Measurements from ENCODE around the gene TCF4.

DNA sequence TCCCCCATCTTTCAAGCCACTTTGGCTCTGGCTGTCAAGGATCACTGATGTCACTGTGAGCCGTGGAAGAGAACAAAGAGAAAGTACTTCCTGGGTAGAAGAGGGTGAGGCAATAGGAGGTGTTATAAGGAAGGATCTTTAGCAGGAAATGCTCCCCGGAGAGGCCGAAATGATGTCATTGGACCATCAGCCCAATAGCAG, 228.4 kb upstream of the MEX3C start:
- RRBS = no CpG with 5 or more reads among the region's 3 CpGs

- RRBS = no CpG with 5 or more reads among the region's 6 CpGs
Observed at GRCh38 chr18:51654945-51655298, 457.4 kb upstream of the MEX3C start.

- RRBS = no CpG with 5 or more reads among the region's 1 CpG
Observed at GRCh38 chr18:54252010-54252421, 17.3 kb upstream of the POLI start.

DNA sequence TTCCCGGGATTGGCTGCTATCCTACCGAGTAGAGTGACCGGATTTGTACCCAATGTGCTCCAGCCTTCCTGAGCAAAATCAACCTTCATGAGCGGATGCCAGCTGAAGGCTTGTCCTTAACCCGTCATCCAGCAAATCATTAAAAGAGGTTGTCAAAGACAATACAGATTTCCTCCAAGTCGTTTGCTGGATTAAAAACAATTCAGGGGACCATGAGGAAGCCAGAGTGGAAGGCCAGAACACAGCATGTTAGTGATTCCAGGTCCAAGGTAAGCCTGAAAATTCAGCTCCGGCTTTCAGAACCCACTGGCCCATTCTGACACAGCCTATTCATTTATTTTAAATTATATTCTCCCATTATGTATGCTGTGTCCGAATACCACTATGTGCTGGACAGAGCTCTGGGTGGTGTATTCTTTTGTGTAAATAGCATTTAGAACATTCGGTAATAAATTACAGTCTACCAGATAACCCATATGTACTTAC, 76.8 kb upstream of the DYNAP start:
- RRBS = no CpG with 5 or more reads among the region's 9 CpGs

- RRBS = no CpG with 5 or more reads among the region's 5 CpGs
Observed at GRCh38 chr18:54531283-54532056, 59.6 kb upstream of the DYNAP start.

- RRBS = no CpG with 5 or more reads among the region's 3 CpGs
Observed at GRCh38 chr18:54945631-54946103, 13.6 kb downstream of the CCDC68 start.

DNA sequence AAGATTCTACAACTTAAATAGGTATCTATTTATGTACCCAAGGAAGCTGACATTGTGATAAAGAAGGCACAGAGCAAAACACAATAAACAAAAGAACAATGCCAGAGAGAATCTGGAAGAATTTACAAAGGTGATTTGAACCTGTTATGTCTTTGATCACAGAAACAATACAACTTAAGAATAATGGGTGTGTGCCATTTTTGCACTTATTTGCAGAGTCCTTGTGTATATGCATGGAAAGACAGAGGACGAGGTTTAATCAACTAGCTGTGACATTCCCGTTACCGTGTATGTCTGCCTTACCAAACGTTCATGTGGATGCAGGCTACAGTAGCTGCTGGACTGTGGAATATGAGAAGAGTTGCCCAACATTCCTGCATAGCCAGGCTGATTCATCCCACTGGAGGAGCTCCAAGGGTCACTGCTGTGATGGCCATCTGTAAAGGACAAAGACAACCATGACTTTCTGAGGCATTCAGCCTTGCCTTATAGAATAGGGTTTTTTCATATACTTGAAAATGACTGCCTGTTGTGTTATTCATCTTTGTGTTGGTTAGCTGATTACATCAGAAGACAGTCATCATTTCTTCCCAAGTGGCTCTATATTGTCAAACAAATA, 312.6 kb downstream of the TCF4 start:
- RRBS = no CpG with 5 or more reads among the region's 4 CpGs

GRCh38 chr18:55302288-55302993, 285.6 kb downstream of the TCF4 start:
- RRBS = no CpG with 5 or more reads among the region's 6 CpGs

DNA sequence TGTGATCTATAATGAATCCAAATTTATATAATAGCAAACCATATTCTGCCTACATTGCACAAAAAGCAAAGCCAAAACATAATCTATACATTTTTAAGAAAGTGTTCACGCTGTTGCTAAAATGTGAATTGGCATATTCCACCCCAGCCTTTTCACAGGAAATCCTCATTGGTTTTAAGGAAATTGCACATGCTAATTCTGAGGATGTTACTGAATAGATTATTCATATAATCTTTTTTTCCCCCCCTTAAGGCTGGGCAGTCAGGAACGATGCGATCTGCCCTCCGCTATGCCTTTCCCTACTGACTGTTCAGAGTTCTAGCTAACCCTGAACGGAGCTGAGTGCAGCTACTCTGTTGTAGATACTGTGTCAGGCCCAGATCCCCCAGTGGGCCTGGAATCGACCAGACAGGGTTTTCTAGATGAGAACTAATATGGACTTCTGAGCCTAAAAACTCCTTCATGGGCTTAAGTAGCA, 192.3 kb downstream of the TCF4 start:
- RRBS = no CpG with 5 or more reads among the region's 6 CpGs

- RRBS = no CpG with 5 or more reads among the region's 3 CpGs
Observed at GRCh38 chr18:55408196-55408565, 179.8 kb downstream of the TCF4 start.

GRCh38 chr18:55420875-55421187, 167.2 kb downstream of the TCF4 start:
- RRBS = no CpG with 5 or more reads among the region's 2 CpGs

DNA sequence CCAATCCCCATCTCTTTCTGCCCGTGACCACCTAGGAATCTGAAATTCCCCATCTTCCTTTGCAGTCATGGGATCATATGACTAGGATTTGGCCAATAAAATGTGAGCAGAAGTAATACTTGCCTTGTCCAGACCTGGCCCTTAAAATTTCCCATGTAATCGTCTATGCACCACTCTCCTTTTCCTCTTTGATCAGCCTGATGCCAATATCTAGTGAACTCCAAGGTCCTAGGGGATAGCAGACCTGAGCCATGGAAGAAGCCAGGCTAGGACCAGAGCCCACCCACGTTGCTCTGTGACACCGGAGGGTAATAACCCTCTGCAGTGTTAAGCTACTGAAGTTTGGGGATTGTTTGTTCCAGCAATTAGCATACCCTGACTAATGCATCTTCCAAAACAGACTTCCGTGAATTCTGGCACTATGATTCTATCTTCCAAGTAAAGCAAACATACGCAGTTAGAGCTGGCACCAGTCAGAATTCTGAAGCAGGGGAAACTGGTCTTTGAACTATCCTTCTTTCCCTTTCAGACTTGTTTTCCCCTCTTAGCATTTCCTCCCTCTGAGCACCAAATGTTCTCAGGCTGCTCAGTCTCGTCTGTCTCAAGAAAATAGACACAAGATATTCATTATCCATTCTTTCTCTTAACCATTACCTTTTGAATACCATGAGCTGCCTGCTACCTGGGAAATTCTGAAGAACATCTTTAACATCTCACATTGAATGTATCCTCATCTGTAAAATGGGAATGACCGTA, 108.4 kb downstream of the TCF4 start:
- RRBS = no CpG with 5 or more reads among the region's 8 CpGs

DNA sequence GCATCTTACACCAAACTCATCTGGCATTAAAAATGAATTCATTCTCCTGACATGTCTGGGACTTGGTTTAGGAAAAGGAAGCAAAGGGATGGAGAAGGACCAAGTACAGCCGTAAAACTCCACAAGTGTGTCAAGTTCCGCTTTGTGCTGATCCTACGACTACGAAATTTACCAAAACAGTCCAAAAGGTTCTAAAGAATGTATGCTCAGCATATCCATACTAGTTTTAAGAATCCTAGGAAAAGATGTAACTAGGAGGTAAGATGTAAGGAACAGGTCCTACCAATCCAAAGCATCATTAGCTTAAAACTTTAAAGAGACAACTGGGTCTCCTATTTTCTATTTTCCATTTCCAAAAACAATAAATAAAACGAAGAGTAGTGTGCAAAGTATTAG, 1.7 kb downstream of the TCF4 start:
- RRBS = no CpG with 5 or more reads among the region's 5 CpGs

DNA sequence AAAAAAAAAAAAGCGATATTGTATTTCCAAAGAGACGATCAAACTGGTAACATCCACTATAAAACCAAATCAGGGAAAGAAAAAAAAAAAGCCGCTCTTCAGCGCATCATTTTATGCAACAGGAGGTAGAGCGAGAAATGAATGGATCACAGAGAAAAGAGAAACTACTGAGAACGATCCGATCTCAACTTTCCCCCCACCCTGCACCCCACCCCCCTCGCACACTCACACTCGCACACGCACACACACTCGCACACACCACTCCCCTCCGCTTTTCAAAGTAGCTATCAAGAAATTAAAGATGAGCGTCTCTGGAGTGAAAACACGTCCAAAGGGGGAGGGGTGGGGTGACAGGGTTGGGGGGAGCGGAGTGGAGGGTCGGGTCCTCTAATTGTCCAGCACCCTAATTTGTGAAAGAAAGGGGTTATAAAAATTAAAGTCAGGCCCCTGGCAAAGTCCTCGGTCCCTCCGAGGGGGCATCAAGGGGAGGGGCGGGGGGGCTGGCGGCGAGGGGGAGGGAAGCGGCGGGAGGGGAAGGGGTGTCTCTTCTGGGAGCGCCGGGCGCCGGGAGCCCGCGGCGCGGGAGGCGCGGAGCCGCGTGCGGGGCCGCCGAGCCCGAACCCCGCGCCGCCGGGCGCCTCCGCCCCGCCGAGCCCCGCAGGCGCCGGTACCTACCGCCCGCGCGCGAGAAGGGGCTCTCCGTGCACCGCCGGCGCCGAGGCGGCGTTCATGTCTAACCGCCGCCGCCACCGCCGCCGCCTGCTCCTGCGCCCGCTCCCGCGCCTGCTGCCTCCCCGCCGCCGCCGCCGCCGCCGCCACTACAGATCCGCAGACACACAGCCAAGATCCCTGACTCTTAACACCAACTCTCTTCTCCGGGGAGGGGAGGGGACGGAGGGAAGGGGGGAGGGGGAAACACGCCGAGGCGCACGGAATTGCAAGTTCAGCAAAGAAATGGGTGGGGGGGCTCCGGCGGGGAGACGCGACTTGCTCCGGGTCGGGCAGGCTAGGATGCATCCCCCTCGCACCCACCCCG, at the start of gene TCF4:
TCF4 (minus strand) TSS at position 830 of the 1,036 bp plus-strand sequence.
- RRBS = 3% methylated on average over 29 of the region's 94 CpGs

GRCh38 chr18:55589431-55590557, 1.8 kb upstream of the TCF4 start:
- RRBS = no CpG with 5 or more reads among the region's 42 CpGs

GRCh38 chr18:56083784-56084430, 495.9 kb upstream of the TCF4 start:
- RRBS = no CpG with 5 or more reads among the region's 5 CpGs

GRCh38 chr18:56267290-56267697, 371.1 kb downstream of the TXNL1 start:
- RRBS = no CpG with 5 or more reads among the region's 7 CpGs

DNA sequence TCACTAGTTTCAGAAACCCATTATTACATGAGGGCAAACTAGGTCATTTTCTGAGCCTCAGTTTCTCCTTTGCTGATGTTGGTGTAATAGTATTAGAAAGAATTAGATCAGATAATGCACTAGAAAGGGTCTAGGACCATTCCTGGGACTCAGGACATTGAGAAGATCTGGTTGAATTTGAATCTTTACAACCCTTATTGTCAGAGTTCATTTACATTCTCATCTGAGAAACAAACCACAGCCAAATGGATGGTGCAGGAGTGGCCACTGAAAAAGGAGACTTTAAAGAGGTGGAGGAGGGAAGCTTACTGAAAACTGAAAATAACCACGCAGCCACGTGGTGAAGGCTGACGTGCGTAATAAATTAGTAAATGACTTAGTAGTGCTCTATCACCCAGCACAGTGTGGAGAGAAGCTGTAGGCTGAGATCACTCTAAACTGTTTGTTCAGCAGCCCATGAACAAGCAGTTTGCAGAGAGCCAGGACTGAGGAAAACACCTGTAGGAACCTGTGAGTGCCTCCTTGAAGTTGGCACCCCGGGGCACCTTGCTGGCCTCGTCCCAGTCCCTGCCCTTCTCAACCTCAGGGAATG, 193.1 kb downstream of the TXNL1 start:
- RRBS = no CpG with 5 or more reads among the region's 6 CpGs

- RRBS = no CpG with 5 or more reads among the region's 4 CpGs
Observed at GRCh38 chr18:56789318-56789735, 138.2 kb downstream of the WDR7 start.

DNA sequence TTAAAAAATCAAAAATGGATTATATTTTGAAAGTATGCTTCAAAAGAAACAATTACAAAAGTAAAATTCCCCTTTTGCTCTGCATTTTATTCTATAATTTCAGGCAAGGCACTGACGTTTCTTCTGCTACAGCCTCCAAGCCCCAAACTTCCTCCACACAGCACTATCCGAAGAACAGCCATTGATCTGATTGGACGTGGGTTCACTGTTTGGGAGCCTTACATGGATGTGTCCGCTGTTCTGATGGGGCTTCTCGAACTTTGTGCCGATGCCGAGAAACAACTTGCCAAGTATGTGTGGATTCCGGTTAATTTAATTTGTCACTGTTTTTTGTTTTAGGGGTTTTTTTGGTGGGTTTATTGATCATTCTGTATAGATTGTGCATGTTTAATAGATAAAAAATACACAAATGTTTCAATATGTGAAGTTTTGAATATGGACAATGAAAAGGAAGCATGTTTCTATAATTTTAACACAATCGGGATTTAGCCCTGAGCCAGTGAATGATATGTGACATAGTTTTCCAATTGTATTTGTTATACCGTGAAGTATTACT, 223.0 kb upstream of the BOD1L2 start:
- RRBS = no CpG with 5 or more reads among the region's 10 CpGs

Measured in OVCAR3 (cell line).